Measurements from ENCODE around the gene GALNT2.

DNA sequence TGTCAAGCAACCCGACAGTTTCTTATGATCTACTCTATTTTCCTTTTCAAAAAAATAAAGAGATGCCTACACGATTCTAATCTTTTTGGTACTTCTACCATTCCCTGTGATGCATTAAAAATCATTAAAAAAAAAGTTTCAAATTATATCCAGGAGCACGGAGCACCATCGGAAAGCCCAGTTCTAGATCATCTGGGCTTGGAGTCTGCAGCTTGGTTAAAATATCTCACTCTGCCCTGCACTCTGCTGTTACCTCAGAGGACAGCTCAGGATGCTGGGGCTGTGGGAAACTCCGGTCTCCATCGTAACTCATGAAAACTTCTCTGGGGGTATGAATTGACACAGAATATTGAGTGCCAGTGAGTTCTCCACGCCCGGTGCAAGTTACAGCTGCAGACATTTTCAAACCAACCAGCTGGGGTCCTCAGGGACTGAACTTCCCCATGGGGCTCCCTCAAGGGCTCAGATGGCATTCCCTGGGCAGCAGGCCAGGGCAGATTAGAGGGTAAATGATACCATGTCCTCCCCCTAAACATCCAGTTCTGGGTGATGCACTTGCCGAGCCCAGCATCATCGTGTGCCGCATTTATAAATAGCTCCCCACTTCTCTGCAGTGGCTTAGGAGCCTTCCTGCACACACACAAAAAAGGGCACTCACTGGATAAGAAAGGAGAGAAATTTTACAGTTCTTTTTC, 27.7 kb upstream of the CCSAP start:
- PRO-cap = no peak

- PRO-cap = no peak
Measured at GRCh38 chr1:229408362-229409199, 25.3 kb downstream of the ACTA1 start.

DNA sequence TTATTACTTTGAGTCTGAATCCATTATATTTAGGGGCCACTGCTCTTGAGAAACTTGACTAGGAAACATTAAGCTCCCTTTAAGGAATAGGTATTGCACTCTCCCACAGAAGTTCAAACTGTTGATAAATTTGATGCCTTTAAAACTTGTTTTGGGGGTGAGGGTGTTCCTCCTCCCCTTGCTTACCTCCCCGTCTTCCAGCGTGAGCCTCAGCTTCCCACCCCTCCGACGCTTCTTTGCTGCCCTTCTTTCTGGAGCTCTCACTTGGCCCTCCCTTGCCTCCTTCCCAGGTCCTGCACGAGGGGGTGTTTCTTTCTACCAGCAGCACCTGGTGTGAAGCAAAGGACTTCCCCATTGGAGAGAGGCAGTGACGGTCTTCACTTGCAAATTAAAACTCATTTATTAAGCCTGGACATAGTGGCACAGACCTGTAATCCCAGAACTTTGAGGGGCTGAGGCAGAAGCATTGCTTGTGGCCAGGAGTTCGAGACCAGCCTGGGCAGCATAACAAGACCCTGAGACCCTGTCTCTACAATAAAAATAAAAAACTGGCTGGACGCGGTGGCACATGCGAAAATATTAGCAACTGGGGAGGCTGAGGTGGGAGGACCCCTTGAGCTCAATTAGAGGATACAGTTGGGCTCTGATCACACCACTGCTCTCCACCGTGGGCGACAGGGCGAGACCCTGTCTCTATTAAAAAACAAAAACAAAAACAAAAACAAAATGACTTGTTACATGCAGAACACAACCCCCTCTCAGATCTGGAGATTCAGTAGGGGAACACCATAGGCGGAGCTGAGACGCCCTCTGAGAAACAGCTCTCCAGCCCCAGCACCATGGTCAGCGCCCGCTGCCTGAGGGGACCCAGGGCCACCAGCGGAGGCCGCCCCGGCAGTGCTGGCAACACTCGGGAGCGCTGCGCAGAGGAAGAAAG, 3.5 kb downstream of the ACTA1 start:
- PRO-cap = no peak

GRCh38 chr1:229888752-229889665, 178.0 kb upstream of the GALNT2 start:
- PRO-cap = no peak

GRCh38 chr1:230066323-230067431, at the start of gene GALNT2:
Gene GALNT2, plus strand, starts transcription at chr1:230067238.
- PRO-cap = bidirectional peak, plus-strand start at chr1:230067270, minus-strand start at chr1:230067096

DNA sequence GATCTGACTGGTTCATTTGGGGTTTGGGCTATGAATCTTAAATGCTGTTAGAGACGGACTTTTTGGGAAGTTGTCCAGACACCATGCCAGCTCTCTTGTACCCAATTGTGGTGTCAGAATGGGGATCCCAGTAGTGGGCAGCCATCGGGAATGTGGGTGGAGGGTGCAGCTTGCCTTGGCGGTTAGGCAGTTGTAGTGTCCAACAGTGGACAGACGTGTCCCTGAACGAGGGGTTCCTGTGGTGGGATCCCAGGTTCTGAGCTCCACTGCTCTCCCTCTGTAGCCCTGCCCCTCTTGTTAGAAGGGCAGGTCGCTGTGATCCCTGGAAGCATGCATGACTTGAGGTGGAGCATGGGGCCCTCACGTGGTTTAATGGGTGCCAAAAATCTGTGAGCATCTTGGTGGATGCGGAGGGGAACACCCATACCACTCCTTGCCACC, 4.2 kb downstream of the GALNT2 start:
- PRO-cap = no peak

GRCh38 chr1:230089784-230090642, 23.0 kb downstream of the GALNT2 start:
- PRO-cap = no peak

- PRO-cap = no peak
Measured at GRCh38 chr1:230118233-230118919, 51.3 kb downstream of the GALNT2 start.

DNA sequence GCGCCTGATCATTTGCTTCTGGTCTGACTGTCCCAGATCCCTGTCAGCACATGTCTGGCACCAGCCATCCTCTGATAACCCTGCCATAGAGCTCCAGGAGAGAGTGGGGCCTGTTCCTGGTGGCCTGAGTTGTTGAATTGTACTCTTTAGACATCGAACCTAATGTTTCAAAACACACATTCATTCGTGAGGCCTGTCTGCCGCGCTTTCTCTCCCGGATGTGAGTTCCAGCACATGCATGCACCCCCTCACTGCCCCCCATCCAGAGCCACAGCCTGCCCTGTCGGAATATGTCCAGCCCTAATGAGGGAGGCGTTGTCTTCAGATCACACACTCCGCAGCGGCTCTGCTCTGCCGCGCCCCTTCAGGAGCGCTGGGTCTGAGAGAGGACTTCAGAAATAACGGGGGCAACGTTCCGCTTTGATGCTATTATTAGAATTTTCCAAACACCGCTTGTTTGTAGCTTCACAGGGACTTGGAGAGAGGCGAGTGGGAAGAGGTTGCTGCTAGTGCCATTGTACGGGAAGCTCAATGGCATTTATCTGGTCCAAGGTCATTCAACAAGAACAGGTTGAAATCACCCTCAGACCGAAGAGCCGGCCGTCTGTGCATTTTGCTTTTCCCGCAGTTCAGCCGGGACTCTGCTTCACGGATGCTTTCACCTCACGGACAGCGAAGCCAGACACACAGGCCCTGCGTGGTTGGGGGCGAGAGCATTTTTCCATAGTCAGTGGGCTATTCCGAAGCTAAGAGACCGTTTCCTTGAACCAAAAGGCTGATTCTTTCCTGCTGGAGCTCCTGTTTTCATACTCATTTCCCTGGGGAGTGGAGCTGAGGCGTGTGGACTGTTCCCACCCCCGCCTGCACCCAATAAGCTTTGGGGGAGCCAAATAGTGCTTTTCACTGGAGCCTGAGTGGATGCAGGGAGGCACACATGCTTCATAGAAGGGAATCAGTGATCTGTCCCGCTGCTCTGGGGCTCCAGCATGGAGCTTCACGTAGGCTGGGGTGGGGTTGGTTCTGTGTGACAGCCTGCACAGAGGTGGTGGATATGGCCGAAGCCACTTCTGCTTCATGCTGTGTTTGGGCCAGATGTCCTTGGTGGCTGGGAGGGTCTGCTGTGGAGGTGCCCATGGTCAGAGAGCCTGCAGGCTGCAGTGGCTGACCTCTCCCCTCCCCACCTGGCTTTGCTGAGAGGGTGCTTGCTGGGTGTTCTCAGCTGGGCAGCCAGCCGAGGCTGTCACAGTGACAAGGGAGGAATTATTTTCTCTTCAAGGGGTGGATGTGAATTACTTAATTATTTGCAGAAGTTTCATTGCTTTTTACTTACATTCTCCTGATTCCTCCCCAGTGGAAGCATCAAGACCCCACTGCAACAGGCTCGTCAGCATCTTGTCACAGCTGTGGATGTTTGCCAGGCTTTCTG, 69.8 kb downstream of the GALNT2 start:
- PRO-cap = no peak

DNA sequence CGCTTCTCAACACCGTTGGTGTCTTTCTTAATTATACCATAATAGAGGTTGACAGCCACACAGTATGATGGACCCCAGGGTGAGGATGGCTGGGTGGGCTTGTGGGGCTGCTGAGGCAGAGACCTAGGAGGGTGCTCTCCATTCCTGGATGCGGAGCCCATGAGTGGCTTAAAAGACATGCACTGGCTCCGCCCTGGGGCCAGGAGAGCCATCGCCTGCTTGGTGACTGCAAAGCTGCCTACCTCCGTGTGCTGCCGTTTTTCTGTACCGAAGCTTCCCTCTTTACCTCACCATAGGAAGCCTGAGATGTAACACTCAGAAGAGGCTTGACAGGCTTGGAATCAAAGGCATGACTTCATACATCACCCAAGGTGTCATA, 82.9 kb downstream of the GALNT2 start:
- PRO-cap = no peak

GRCh38 chr1:230185841-230186584, 119.0 kb downstream of the GALNT2 start:
- PRO-cap = no peak

GRCh38 chr1:230186971-230187248, 119.9 kb downstream of the GALNT2 start:
- PRO-cap = no peak

DNA sequence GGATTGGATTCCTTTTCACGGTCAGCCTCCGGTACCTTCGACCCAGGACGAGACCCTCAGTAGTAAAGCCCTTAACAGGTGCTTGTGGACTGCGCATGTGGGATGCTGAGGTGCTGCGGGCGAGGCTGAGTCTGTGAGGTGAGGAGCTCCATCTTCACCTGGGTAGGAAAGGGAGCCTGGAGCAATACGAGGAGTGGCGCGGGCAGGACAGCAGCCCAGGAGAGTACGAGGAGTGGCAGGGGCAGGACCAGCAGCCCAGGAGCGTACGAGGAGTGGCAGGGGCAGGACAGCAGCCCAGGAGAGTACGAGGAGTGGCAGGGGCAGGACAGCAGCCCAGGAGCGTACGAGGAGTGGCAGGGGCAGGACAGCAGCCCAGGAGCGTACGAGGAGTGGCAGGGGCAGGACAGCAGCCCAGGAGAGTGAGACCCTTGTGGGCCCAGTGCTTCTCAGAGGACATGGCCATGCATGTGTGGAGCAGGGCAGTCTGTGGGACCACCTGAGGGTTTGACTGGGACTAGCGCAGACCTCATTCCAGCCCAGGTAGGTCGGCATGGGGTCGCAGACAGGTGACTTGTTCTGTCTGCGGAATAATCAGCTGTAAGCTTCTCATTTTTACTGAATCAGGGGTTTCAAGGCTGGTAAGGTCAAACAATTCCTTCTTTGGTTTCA, 131.2 kb downstream of the GALNT2 start:
- PRO-cap = no peak

DNA sequence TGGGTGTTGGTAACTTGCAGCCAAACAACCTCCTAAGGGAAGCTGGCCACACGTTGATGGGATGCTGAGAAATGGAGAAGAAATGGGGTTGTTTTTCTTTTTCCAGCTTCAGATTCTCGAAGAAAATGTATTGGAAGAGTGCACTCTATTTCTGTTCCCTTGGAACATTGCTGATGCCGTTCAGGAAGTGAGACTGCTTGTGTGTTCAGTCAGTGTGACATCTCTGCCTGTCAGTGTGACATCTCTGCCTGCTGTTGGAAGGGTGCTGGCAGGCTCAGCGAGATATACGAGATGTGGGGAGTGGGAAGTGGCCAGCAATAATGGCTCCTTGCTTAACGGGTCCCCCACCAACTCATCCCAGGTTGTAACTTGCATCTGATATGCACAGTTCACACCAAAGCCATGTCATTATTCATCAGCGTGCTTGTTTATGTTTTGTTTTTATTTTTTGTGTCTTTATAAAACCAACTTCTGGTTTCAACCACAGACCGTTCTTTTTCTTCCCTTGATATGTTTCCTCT, 145.3 kb downstream of the GALNT2 start:
- PRO-cap = no peak

GRCh38 chr1:230681388-230682185, 32.3 kb downstream of the AGT start:
- PRO-cap = no peak

DNA sequence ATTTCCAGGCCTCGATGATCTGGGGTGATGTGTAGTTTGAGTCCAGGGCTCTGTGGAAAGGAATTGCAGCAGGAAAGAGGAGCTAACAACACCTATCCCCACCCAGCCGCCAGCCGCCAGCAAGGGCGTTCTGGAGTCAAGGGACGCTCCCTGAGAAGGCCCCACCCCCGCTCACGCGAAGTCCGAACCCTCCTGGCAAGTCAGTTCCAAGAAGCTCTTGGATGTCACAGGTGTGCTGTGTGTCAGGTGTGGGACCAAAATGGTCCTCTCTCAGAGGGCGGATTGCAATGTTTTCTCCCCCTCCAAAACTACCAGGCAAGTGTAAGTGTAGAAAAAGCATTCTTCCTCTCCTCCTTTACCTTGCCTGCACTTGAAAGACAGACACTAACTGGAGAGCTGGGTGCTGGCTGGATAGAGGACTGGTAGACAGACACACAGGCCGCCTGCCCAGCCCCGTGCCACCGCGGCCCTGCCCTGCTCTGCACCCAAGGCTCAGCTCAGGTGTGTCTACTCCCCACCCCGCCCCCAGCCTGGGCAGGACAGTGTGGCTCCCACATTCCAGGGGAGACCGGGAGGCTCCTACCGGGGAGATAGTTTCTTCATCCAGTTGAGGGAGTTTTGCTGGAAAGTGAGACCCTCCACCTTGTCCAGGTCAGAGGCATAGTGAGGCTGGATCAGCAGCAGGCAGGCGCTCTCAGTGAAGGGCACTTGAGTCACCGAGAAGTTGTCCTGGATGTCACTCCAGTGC, 8.4 kb downstream of the AGT start:
- PRO-cap = no peak

- PRO-cap = no peak
Measured at GRCh38 chr1:230754725-230755569, 7.8 kb downstream of the CAPN9 start.

GRCh38 chr1:230863425-230864019, 4.8 kb downstream of the C1orf198 start:
- PRO-cap = no peak

DNA sequence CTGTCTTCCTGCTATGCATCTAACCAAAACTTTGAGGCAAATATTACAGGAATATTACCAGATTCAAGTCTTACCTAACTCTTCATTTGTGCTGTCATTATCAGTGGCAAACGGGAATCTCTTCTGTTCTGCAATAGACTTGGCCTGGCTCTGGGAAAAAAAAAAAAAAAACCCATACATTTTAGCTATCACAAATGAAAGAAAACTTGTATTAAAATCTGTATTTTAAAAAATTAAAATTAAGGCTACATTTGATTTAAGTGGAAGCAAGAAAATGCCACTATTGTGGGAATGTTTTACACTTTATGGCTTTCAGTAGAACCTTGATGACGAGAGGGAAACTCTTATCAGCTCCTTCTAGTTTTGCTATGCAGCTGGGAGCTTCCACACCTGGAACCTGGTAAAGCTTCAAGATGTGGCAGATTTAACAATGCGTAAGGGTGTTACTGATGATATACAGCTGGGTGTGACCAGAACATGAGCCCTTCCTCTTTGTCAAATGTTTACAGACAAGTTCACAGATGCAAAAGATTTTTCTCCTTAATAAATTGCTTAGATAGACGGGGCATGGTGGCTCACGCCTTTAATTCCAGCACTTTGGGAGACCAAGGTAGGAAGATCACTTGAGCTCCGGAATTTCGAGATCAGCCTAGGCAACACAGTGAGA, 20.4 kb downstream of the TTC13 start:
- PRO-cap = no peak

DNA sequence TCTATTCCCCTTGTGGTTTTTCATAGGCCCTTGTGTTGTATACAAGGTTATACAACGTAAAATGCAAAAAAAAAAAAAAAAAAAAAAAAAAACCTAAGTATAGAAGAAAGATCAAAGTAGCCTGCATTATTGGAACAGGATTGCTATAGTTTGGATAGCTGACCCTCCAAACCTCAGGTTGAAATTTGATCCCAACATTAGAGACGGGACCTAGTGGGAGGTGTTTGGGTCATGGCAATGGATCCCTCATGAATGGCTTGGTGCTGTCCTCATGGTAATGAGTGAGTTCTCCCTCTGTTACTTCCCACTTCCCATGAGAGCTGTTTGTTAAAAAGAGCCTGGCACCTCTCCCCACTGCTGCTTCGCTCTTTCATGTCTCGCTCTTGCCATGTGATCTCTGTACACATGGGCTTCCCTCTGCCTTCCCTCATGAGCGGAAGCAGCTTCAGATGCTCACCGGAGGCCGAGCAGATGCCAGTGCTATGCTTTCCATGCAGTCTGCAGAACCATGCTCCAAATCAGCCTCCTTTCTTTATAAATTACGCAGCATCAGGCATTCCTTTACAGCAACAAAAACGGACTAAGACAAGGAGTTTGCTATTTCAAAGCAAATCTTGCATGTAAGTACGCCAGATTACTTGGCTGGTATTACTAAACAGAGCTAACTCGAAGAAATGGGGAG, 14.9 kb downstream of the C1orf131 start:
- PRO-cap = no peak

All from penis (tissue), 1 donor.